Uterus (tissue), 7 donors: Measurements from ENCODE around the genes OR4F17, TPGS1 and FSTL3.

DNA sequence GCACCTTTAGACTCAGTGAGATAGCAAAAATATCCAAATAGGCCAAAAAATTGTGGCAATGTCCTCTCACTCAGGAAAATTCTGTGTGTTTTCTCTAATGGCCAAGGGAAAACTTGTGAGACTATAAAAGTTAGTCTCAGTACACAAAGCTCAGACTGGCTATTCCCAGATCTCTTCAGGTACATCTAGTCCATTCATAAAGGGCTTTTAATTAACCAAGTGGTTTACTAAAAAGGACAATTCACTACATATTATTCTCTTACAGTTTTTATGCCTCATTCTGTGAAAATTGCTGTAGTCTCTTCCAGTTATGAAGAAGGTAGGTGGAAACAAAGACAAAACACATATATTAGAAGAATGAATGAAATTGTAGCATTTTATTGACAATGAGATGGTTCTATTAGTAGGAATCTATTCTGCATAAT is at the start of gene OR4F17:
Gene OR4F17, plus strand, starts transcription at position 266 of the 425 bp plus-strand sequence.
- PRO-cap, 4 experiments, result no peak in any of the 4 experiments
- RAMPAGE, long total RNA, 2 experiments, result no peak in any of the 2 experiments

- PRO-cap, 4 experiments, result no peak in any of the 4 experiments
- RAMPAGE, long total RNA, 2 experiments, result no peak in any of the 2 experiments
- RRBS, result 25% methylated on average over 3 of the region's 38 CpGs
Measured at GRCh38 chr19:309851-310565, 18.8 kb upstream of the PLPP2 start.

- PRO-cap, 4 experiments, result no peak in any of the 4 experiments
- RAMPAGE, long total RNA, 2 experiments, result no peak in any of the 2 experiments
- RRBS, result no CpG with 5 or more reads among the region's 13 CpGs
Measured at GRCh38 chr19:373978-374289, 1.9 kb downstream of the THEG start.

- PRO-cap, 4 experiments, result peak in 4 of 4 experiments; most common plus-strand start chr19:462070 (in 4); most common minus-strand start chr19:461943 (in 4)
- RAMPAGE, long total RNA, 2 experiments, result no peak in any of the 2 experiments
- RRBS, result 3% methylated on average over 20 of the region's 71 CpGs
Measured at GRCh38 chr19:461508-462310, 876 bp upstream of the SHC2 start.

GRCh38 chr19:480138-480507 is 5.3 kb upstream of the ODF3L2 start:
- PRO-cap, 4 experiments, result peak in 2 of 4 experiments; most common minus-strand start chr19:480296 (in 2)
- RAMPAGE, long total RNA, 2 experiments, result no peak in any of the 2 experiments
- RRBS, result no CpG with 5 or more reads among the region's 19 CpGs

DNA sequence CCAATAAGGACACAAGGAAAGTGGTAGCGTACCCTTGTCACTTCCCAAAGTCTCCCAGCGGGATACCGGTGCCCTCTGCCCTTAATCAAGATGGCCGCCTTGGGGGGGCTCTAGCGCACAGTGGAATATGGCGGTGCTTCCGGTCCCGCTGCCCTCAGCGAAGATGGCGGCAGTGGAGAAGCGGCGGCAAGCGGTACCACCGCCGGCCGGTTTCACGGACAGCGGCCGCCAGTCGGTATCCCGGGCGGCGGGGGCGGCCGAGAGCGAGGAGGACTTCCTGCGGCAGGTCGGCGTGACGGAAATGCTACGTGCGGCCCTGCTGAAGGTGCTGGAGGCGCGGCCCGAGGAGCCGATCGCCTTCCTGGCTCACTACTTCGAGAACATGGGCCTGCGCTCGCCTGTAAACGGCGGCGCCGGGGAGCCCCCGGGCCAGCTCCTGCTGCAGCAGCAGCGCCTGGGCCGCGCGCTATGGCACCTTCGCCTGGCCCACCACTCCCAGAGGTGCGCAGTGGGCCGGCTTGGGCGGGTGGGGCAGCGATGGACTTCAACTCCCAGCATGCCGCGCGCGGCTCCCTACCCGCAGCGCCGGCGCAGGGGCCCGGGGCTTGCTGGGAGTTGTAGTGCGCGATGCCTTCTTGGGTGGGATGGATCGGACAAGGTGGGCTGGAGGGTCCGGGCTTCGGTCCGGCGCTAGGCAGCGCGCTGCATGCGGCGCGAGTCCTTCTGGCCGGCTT is at the start of gene TPGS1:
Gene TPGS1, plus strand, starts transcription at position 154 of the 734 bp plus-strand sequence.
- PRO-cap, 4 experiments, result peak in 4 of 4 experiments; most common plus-strand start position 157 of the sequence (in 4); most common minus-strand start position 546 of the sequence (in 2)
- RAMPAGE, long total RNA, 2 experiments, result start-site peak on the plus strand in 1 of 2 experiments, centred at position 158 of the sequence, 18 reads per replicate
- RRBS, result 2% methylated on average over 39 of the region's 76 CpGs

- PRO-cap, 4 experiments, result no peak in any of the 4 experiments
- RAMPAGE, long total RNA, 2 experiments, result no peak in any of the 2 experiments
- RRBS, result no CpG with 5 or more reads among the region's 21 CpGs
Measured at GRCh38 chr19:510500-511058, 3.3 kb downstream of the TPGS1 start.

DNA sequence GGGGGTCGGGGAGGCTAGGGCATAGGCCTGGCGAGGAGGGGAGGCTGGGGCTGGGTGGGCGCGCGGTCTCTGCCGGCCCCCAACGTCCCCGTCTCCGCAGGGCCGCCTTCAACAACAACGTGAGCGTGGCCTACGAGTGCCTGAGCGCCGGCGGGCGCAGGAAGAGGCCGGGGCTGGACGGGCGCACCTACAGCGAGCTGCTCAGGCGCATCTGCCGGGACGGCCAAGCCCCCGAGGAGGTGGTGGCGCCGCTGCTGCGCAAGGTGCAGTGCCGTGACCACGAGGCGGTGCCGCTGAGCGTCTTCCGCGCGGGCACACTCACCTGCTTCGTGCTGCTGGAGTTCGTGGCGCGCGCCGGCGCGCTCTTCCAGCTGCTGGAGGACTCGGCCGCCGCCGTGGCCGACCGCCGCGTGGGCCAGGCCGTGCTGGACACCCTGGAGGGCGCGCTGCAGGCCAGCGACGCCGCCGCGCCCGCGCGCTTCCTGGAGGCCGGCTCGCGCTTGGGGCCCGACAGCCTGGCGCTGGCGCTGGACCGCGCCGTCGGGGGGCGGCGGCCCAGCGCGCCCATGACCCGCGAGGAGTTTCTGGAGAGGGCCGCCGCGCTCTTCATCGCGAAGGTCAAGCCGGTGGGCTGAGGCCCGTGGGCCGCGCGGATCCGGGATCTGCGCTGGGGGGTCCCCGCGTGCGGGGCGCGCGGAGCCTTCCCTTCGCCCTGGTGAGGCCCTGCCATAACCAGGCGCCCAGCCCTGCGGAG is 11.7 kb downstream of the TPGS1 start:
- PRO-cap, 4 experiments, result no peak in any of the 4 experiments
- RAMPAGE, long total RNA, 2 experiments, result no peak in any of the 2 experiments
- RRBS, result 42% methylated on average over 24 of the region's 100 CpGs

GRCh38 chr19:532048-532424 is 476 bp downstream of the CDC34 start:
- PRO-cap, 4 experiments, result peak in 1 of 4 experiments; most common plus-strand start chr19:532310 (in 1); most common minus-strand start chr19:532200 (in 1)
- RAMPAGE, long total RNA, 2 experiments, result no peak in any of the 2 experiments
- RRBS, result 2% methylated on average over 14 of the region's 31 CpGs

GRCh38 chr19:534697-535292 is 3.2 kb downstream of the CDC34 start:
- PRO-cap, 4 experiments, result no peak in any of the 4 experiments
- RAMPAGE, long total RNA, 2 experiments, result no peak in any of the 2 experiments
- RRBS, result no CpG with 5 or more reads among the region's 21 CpGs

DNA sequence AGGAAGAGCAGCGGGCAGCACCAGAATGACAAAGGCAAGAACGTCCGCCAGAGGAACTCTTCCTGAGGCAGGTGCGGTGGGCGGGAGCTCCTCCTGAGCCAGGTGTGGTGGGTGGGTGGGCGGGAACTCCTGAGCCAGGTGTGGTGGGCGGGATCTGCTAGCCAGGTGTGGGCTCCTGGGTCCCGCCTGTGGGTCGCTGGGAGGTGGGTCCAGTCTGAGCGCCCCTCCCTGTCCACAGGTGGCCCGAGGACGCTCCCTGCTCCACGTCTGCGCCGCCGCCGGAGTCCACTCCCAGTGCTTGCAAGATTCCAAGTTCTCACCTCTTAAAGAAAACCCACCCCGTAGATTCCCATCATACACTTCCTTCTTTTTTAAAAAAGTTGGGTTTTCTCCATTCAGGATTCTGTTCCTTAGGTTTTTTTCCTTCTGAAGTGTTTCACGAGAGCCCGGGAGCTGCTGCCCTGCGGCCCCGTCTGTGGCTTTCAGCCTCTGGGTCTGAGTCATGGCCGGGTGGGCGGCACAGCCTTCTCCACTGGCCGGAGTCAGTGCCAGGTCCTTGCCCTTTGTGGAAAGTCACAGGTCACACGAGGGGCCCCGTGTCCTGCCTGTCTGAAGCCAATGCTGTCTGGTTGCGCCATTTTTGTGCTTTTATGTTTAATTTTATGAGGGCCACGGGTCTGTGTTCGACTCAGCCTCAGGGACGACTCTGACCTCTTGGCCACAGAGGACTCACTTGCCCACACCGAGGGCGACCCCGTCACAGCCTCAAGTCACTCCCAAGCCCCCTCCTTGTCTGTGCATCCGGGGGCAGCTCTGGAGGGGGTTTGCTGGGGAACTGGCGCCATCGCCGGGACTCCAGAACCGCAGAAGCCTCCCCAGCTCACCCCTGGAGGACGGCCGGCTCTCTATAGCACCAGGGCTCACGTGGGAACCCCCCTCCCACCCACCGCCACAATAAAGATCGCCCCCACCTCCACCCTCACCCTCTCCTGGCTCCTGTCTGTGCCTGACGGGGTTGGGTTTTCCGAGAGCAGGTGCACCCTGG is 6.8 kb upstream of the HCN2 start:
- PRO-cap, 4 experiments, result no peak in any of the 4 experiments
- RAMPAGE, long total RNA, 2 experiments, result no peak in any of the 2 experiments
- RRBS, result 68% methylated on average over 11 of the region's 46 CpGs

DNA sequence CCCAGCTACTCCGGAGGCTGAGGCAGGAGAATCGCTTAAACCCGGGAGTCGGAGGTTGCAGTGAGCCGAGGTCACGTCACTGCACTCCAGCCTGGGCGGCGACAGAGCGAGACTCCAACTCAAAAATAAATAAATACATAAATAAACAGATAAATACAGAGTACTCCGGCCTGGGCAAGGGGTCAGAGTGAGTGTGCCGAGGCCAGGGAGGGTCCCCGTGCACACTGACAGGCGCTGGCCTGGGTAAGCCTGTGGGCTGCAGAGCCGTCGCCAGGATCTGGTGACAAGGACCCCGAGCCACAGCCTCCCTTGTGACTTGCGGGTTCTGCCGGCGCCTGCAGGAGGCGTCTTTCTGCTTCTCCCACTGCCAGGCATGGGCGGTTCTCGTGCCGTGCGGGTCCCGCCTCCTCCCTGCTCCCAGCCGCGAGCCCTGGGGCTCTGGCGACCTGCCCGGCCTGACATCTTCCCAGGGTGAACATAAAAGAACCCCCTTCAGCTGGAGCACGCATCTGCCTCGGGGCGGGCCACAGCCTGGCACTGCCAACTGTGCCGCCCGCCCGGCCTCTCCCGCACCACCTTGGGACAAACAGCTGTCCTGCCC is 1.6 kb upstream of the HCN2 start:
- PRO-cap, 4 experiments, result no peak in any of the 4 experiments
- RAMPAGE, long total RNA, 2 experiments, result no peak in any of the 2 experiments
- RRBS, result 8% methylated on average over 9 of the region's 36 CpGs

DNA sequence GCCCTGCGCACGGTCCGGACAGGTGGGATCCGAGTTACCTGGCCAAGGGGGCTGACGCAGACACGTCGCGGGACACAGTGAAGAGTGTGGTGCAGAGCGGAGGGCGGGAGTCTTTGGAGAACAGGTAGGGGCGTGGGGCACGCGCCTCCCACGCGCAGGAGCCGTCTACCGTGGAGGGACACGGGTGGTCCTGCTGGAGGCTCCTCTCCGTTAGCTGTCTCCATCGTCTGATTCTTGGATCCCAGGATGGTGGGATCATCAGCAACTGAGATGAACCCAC is 7.1 kb downstream of the FGF22 start:
- PRO-cap, 4 experiments, result no peak in any of the 4 experiments
- RAMPAGE, long total RNA, 2 experiments, result no peak in any of the 2 experiments
- RRBS, result no CpG with 5 or more reads among the region's 20 CpGs

- PRO-cap, 4 experiments, result peak in 4 of 4 experiments; most common plus-strand start chr19:676392 (in 4); most common minus-strand start chr19:676273 (in 2)
- RAMPAGE, long total RNA, 2 experiments, result start-site peak on the plus strand in 1 of 2 experiments, at chr19:676368-676397 at its widest, 32 reads per replicate
- RRBS, result 3% methylated on average over 48 of the region's 81 CpGs
Measured at GRCh38 chr19:675943-676768, at the start of gene FSTL3. Gene FSTL3, plus strand, starts transcription at chr19:676392.

DNA sequence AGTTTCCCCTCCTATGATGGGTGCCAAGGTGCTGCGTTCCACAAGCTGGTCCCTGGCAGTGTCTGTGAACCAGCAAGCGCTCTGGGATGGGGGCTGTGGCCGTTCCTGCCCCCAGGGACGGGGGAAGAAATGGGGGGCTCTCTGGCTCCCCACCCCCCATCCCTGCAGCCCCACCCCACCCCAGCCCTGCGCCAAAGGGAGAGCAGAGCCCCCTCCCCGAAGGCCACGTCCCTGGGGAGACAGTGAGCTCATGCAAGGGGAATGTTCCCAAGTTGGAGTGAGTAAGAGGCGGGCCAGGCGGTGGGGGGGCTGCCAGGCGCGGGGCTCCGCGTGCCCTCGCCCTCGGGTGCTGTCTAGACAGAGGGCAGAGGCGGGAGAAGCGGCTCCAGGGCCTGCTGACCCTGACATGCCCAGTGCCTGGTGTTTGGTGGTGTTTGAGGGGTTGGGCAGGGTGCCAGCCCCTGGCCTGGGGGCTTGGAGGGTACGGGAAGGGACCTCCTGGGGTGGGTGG is 911 bp downstream of the FSTL3 start:
- PRO-cap, 4 experiments, result peak in 4 of 4 experiments; most common plus-strand start position 356 of the sequence (in 4); most common minus-strand start position 233 of the sequence (in 2)
- RAMPAGE, long total RNA, 2 experiments, result no peak in any of the 2 experiments
- RRBS, result no CpG with 5 or more reads among the region's 18 CpGs

DNA sequence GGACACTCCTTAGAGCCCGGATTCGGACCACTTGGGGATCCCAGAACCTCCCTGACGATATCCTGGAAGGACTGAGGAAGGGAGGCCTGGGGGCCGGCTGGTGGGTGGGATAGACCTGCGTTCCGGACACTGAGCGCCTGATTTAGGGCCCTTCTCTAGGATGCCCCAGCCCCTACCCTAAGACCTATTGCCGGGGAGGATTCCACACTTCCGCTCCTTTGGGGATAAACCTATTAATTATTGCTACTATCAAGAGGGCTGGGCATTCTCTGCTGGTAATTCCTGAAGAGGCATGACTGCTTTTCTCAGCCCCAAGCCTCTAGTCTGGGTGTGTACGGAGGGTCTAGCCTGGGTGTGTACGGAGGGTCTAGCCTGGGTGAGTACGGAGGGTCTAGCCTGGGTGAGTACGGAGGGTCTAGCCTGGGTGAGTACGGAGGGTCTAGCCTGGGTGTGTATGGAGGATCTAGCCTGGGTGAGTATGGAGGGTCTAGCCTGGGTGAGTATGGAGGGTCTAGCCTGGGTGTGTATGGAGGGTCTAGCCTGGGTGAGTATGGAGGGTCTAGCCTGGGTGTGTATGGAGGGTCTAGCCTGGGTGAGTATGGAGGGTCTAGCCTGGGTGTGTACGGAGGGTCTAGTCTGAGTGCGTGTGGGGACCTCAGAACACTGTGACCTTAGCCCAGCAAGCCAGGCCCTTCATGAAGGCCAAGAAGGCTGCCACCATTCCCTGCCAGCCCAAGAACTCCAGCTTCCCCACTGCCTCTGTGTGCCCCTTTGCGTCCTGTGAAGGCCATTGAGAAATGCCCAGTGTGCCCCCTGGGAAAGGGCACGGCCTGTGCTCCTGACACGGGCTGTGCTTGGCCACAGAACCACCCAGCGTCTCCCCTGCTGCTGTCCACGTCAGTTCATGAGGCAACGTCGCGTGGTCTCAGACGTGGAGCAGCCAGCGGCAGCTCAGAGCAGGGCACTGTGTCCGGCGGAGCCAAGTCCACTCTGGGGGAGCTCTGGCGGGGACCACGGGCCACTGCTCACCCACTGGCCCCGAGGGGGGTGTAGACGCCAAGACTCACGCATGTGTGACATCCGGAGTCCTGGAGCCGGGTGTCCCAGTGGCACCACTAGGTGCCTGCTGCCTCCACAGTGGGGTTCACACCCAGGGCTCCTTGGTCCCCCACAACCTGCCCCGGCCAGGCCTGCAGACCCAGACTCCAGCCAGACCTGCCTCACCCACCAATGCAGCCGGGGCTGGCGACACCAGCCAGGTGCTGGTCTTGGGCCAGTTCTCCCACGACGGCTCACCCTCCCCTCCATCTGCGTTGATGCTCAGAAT is 6.1 kb downstream of the FSTL3 start:
- PRO-cap, 4 experiments, result no peak in any of the 4 experiments
- RAMPAGE, long total RNA, 2 experiments, result start-site peak on the plus strand in 1 of 2 experiments, centred at position 1,104 of the sequence, 10 reads per replicate
- RRBS, result 74% methylated on average over 14 of the region's 41 CpGs

DNA sequence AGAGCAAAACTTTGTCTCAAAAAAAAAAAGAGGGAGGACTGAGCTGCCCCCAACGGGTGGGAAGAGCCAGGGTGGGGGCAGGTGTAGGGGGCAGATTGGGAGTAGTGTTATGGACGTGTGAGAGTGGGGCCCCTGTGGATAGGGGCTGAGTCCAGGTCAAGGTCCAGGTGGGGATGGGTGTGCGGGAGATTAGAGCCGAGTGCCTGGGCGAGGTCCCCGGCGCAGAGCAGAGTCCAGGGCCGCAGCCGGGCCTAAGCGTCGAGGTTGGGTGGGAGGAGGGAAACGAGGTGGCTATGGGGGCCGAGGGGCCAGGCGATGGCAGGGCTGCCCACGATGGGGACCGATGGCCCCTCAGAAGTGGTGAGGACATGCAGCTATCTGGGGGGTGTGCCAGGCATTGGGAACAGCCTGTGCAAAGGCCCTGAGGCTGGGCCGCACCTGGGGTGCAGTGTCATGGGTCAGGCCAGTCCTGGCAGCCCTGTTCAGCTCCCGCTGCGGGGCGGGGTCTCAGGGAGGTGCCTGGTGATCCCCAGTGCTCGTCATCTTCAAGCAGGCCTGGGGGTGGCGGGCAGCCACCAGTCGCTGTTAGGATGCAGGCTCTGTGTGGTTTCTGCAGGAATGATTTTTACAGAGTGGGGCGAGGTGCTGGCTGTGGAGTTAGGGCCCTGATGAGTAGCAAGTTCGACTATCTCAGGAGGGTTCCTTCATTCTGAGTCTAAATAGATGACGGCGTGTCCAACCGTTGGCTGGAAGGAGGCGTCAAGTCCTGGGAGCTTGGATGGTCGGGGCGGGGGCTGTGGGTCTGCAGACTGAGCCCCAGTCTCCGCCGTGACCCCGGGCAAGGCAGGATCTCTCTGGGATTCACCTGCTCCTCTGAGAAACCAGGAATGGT is 12.2 kb upstream of the MISP start:
- PRO-cap, 4 experiments, result no peak in any of the 4 experiments
- RAMPAGE, long total RNA, 2 experiments, result no peak in any of the 2 experiments
- RRBS, result no CpG with 5 or more reads among the region's 34 CpGs

GRCh38 chr19:792400-792780 is 4.9 kb upstream of the PTBP1 start:
- PRO-cap, 4 experiments, result no peak in any of the 4 experiments
- RAMPAGE, long total RNA, 2 experiments, result no peak in any of the 2 experiments
- RRBS, result no CpG with 5 or more reads among the region's 10 CpGs

DNA sequence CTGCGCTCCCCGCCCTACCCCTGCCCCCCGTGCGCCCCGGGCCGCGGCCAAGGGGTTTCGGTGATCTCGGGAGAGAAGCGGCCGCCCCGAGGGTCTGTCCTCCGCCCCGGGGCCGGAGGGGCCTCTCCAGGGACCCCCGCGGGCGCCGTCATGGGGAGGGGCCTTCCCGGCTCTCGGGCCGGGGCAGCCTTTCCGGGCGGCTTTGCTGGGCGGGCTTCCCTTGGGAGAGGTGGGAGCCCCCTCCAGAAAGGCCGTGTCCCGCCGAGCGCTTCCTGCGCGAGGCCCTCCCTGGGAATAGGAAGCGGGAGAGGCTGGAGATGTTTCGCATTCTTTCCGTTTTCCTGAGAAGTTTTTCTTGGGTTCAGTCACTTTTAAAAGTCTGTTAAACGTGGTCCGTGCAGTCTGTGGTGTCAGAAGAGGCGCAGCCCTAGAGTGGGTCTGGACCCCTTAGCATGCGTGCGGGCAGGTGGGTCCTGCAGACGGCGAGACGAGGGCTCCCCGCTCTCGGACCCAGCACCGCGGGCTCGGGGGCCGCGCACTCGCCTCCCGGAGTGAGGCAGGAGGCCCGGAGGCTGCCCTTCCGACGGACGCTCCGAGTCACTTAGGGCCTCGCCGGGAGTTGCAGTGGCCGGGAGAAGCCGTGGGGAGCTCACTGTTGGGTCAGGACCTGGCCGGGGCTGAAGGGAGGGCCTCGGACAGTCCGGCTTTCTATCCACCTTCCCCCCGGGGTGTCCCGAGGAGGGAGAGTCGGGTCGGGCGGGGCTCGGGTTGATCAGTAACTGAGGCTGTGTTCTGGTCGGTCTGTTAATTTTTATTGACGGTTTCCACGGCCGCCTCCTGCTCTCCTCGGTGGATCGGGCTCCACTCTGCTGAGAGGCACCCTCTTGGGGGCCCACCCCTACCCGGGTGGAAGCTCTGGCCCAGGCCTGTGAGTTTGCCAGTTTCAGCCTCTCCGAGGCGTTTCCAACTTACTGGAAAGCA is 1.1 kb downstream of the PTBP1 start:
- PRO-cap, 4 experiments, result no peak in any of the 4 experiments
- RAMPAGE, long total RNA, 2 experiments, result no peak in any of the 2 experiments
- RRBS, result 2% methylated on average over 29 of the region's 78 CpGs

DNA sequence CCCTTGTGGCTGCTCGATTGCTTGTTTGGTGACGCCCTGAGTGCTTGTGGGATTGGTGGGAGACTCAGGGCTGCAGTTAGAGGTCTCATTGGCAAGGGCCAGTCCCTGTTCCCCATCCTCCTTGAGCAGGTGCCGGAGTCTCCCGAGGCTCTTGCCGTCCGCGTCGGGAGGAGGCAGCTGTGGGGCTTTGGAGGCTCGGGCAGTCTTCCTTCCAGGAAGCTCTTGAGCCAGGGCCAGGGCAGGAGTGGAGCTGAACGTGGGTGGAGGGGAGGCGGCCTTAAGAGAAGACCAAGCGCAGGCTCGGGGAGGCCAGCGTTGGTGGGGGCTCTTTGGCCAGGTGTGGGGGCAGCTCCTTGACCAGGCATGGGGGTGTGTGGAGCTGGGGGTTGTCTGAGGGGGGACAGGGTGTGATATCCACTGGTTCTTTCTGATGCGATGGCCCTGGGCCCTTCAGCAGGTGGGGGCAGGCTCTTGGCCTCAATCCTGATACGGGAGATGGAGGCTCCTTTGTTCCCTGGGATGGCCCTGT is 4.9 kb downstream of the PTBP1 start:
- PRO-cap, 4 experiments, result no peak in any of the 4 experiments
- RAMPAGE, long total RNA, 2 experiments, result no peak in any of the 2 experiments
- RRBS, result no CpG with 5 or more reads among the region's 16 CpGs